Jurkat, Clone E6-1 (cell line): ENCODE data around the genes SGSM2 and OR1A1.

- RRBS = no CpG with 5 or more reads among the region's 43 CpGs
Measured at GRCh38 chr17:2299608-2300931, 3.5 kb downstream of the SMG6 start.

GRCh38 chr17:2335564-2335796 is 777 bp downstream of the TSR1 start:
- RRBS = no CpG with 5 or more reads among the region's 1 CpG

DNA sequence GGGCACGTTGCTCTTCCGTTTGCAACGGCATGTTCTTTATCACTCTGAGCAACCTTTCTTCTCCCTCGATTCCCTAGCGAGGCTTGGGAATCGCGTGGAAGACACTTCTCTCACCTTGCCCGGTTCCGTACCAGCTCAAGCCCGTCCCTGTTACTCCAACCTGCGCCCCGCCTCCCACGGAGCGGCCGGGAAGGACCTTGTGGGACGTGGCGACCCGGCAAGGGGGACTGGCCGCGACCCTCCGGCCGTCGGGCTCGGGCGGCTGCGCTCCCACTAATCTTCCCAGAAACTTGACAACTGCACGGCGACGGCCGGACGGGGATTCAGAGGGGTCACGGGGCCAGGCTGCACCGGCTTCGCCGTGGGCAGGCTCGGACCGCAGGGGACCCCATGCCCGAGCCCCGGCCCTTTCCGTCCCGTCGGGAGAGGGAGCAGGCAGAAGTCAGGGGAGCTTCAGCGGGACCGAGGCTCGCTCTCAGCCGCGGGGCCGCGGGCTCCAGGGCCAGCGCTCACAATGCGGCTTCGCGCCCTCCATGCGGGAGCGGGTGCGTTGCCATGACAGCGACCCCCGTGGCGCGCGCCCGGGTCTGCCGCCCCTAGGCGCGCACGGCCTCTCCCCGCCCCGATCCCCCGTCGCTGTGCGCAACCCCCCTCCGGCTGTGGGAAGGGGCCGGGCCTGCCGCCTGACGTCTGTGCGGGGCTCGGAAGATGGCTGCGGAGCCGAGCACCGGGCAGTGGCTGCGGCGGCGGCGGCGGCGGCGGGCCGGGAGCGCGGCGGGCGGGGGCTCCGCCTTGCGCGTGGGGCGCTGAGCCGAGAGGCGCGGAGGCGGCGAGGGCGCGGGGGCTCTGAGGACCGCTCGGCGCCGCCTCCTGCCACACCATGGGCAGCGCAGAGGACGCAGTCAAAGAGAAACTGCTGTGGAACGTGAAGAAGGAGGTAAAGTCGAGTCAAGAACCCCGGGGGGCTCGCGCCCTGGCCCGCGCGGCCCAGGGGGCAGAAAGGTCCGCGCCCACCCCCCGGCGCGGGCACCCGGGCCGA is at the start of gene SGSM2:
Gene SGSM2, plus strand, starts transcription at position 693 of the 1,039 bp plus-strand sequence.
- RRBS = 2% methylated on average over 60 of the region's 124 CpGs

- RRBS = 100% methylated on average over 1 of the region's 13 CpGs
Measured at GRCh38 chr17:2380265-2380857, 20.5 kb downstream of the MNT start.

DNA sequence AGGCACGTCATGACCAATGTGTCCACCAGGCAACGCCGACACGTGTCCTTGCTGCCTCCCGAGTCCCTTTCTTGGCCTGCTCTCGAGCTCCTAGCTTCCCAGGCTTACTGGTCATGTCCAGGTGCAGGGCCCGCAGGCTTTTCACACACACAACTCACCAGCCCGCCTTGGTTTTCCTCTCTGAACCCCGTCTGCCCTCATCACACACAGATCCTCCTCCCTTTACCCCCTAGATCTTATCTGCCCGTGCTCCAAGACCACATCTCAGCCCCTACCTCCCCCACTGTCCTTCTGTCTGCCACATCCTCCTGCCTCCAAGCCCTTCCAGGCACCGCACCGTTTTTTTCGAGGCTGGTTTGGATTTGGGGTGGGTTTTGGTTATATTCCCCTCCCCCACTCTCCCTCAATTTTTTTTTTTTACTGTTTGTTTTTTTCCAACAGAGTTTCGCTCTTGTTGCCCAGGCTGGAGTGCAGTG is 12.0 kb downstream of the MNT start:
- RRBS = no CpG with 5 or more reads among the region's 14 CpGs

DNA sequence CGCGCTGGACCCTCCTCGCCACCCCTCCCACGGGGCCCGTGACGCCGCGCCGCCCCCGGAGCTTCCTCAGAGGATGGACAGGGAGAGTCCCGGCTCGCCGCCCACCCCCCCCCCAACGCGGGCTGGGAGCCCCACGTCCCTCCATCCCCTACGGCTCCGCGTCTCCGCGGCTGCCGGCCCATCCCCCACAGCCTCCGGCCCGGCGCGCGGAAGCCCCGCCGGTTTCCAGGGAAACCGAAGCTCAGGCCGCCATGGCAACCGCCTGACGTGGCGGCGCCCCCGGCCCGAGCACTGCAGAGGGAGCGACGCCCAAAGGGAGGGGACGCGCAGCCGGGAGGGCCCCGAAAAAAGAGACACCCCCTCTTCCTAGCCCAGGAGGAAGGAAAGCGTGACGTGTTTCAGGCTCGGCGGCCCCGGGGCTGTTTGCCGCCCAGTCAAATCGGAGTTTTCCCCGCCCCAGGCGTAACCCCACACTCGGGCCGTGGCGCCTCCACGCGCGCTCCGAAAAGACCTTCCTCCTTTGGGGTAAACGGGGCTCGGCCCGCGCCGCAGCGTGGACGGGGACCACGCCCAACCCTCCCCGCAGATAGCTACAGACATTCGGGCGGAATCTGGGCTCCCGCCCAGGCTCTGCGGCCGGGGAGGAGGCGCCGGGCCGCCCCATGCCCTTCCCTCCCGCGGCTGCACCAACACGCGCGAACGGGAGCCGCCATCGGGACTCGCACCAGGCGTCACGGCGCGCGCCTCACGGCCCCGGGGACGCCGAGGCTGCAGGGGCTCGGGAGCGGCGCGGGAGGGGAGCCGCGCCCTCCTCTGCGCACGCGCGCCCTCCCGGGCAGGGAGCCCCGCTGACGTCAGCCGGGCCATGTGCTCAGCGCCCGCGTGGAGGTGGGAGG is 7.6 kb downstream of the MNT start:
- RRBS = 1% methylated on average over 66 of the region's 111 CpGs

- RRBS = 1% methylated on average over 27 of the region's 53 CpGs
Measured at GRCh38 chr17:2401848-2402556, 1.1 kb upstream of the MNT start.

GRCh38 chr17:2435138-2435764 is 34.4 kb upstream of the MNT start:
- RRBS = no CpG with 5 or more reads among the region's 10 CpGs

- RRBS = no CpG with 5 or more reads among the region's 10 CpGs
Measured at GRCh38 chr17:2435787-2436320, 35.0 kb upstream of the MNT start.

- RRBS = no CpG with 5 or more reads among the region's 3 CpGs
Measured at GRCh38 chr17:2442165-2442583, 41.3 kb upstream of the MNT start.

DNA sequence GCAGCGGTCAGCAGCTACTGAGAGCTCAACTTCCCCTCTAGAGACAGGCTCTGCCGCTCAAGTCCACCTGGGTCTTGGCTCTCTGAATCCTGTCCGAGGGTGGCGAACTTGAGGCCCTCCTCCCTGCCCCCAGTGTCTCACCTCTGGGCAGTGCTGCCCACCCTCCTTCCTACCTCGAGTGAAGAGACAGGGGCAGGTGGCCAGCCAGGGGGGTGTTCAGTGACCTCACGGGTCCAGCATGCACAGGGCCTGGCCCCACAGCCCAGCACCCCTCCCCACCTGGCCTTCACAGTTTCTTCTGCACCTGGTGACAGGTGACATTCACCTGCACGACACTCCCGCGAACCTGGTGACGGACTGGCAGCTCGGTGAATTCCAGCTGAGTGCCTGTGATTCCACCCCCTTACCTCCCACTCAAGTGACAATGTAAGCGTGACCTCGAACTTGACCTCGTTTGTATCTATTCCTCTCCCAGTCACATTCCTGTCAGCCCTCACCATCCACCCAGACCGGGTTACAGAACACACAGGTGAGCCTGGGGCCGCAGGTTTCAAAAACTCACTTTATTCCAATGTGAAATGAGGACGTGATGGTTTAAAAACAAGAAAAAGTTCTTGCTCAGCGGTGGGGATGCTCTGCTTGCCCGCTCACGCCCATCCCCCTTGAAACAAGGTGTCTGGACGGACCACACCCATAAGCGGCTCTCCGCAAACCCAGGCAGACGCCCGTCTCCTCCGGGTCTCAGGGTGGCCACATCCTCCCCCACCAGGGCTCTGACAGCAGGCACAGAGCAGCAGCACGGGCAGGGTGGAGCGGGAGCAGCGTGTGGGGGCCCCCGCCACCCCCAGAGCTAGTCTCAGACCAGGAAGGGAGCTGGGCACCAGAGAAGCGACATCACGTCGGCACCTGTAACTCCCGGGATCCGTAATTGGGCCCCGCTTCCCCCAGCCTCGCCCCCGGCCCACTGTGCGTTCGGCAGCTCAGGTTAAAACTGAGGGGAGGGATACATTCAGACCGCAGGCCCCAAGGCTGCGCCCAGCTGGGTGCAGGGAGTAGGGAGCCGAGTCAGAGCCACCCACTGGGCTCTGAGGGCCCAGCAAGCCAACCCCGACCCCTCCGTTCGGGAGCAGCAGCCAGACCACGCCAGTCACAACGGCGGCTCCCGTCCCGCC is 22.3 kb downstream of the CLUH start:
- RRBS = no CpG with 5 or more reads among the region's 51 CpGs

DNA sequence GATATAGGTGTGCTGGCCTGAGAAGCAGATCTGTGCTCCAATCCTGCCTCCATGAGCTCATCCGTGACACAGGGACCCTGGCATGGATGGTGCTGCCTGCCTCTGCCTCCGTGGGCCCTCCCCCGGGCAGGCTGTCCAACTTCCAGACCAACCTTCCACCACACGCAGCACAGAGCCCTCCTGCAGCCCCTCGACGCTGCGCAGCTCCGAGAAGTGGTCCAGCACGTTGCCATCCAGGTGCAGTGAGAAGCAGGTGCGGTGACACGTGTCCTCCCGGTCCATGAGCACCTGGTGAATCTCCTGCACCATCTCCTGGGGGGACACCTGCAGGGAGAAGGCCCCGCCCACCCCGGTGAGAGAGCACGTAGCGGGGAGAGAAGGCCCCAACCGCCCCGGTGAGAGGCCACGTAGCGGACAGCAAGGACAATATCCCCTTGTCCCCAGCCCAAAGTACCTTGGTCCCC is 8.4 kb downstream of the CLUH start:
- RRBS = 94% methylated on average over 5 of the region's 20 CpGs

- RRBS = no CpG with 5 or more reads among the region's 17 CpGs
Measured at GRCh38 chr17:2709941-2710653, 1.5 kb downstream of the CLUH start.

DNA sequence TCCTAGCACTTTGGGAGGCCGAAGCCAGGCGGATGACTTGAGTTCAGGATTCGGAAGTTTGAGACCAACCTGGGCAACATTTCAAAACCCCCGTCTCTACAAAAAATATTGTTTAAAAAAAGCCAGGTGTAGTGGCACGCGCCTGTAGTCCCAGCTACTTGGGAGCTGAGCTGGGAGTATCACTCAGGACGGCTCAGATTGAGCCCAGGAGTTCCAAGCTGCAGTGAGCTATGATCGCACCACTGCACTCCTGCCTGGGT is 1.2 kb upstream of the CLUH start:
- RRBS = no CpG with 5 or more reads among the region's 8 CpGs

DNA sequence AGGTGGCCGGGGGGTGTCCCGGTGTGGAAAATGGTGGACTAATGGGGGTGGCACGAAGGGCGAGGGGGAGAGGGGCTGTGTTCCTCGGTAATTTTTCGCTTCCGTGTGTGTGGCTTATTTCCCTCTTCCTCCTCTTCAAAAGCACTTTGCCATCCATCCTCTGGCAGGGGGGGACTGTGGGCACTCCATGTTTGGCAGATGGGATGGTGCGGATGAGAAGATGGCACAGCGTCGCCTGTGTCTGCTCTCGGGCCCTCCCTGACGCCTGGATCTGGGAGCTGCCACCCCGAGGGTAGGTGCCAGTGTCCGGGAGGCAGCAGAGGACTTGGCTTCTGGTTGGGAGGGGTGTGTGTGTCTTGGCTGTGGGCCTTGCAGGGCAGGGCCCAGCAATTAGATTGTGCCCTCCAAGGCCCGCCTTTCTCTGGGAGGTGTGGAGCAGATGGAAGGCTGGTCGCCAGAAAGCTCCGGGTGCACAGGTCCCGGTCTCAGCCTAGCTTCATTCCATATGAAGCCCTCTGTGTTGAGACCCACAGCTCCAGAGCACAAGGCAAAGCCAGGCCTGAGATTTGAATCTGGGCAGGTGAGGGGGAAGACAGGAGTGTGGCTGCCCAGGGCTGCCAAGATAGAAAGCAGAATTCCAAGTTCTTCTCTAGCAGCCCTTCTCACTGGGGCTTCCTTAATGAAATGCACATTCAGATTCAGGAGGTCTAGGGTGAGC is 1.4 kb downstream of the RAP1GAP2 start:
- RRBS = no CpG with 5 or more reads among the region's 18 CpGs

DNA sequence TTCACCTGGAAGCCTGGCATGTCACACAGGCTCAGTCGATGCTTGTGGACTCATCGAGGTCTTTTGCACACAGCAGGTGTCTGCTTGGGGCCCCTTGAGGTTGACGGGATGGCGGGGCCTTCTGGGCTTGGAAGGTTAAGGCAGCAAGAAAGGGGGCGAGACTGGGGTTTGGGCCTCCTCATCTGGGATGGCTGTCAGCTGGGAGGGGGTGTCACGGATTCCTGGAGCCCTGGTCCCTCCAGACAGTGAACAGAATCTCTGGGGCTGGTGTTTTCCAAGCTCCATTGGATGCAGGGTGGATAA is 2.0 kb downstream of the RAP1GAP2 start:
- RRBS = no CpG with 5 or more reads among the region's 6 CpGs

DNA sequence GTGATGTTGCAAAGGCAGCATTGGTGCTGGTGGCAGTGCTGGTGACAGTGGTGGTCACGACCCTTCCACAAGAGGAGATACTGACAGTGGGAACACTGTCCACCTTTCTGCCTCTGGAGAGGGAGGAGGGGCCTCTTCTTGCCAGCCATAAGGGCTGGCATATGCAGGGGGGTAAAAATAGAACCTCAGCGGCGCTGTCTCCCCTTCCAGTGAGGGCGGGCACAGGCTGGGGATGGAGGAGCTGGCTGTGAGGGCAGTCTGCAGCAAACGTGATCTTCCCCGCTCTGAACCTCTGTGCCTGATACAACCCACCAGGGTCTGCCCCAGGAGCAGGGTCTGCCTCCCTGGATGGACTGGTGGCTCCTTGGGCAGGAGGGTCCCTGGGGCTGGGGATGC is 3.4 kb downstream of the RAP1GAP2 start:
- RRBS = no CpG with 5 or more reads among the region's 6 CpGs

- RRBS = no CpG with 5 or more reads among the region's 23 CpGs
Measured at GRCh38 chr17:3004832-3005627, 58.4 kb downstream of the OR1D5 start.

DNA sequence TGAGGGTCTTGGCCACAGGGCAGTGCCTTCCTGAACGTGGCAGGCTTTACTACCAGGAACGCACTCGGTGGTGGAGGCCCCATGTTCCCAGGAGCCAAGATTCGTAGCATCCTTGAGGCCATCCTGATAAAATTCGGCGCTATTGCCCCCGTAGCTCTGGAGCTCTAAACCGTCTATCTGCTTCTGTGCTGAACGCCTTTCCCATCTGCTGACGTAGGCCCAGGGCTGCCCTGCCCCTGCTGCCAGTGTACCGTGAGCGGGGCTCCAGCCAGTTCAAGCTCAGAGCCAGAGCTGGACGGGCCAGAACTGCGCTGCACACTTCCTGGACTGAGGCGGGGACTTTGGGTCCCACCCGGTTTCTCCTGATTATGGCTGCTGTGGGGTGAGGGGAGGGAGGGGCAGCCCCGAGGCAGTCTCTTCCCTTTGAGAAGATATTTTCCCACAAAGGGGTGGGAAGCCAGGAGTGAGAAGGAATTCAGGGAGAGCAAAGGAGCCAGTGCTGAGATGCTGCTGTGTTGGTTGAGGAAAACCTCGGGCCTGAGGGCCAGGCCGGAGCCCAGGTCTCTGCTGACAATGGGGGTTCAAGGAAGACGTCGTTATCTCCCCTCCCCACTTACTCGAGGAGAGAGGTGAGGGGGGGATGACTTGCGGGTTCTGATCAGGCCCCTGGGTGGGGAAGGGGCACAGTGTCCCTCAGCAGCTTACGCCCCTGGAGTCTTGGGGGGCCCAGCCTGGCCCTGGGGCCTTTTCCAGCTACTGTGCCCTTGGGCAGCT is 29.4 kb downstream of the OR1D5 start:
- RRBS = no CpG with 5 or more reads among the region's 24 CpGs

- RRBS = no CpG with 5 or more reads among the region's 5 CpGs
Measured at GRCh38 chr17:3207489-3207741, at the start of gene OR1A1. TSS of gene OR1A1 (plus strand) at chr17:3207667.